ENCODE measurements around a stretch of chr7.

- PRO-cap: no peak
These were observed 31.1 kb downstream of the LAMB1 start for GRCh38 chr7:107971637-107972549.

- PRO-cap: no peak
These were observed 27.9 kb downstream of the LAMB1 start for GRCh38 chr7:107974724-107975729.

DNA sequence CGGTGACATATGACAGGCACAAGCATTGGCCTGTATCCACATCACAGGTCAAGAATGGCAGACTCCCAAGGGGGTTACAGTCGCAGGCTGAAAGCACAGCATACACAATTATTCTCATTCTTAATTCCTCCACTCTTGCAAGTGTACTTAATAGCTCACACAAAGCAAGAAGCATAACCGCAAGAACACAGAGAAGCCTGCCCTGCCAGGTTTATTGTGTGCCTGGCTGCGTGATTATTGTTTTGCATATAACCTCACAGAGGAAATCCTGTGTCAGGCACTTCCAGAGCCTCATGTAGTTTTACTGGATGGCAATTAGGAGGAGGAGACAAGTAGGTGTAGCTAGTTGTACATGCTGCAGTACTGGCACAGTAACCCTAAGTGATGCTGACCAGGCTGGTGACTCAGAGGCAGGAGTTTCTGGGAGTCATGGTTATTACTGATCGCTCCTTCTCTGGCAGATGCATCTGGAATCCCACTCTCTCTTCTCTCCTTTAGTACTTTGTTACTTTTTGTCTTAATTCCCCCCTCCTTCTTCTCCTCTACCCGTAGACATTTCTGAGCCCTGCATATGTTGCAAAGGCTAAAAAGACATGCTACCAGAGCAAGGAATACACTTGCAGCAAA is 34.8 kb downstream of the LAMB4 start:
- PRO-cap: no peak

- PRO-cap: no peak
These were observed 1.5 kb downstream of the NRCAM start for GRCh38 chr7:108454415-108455403.

DNA sequence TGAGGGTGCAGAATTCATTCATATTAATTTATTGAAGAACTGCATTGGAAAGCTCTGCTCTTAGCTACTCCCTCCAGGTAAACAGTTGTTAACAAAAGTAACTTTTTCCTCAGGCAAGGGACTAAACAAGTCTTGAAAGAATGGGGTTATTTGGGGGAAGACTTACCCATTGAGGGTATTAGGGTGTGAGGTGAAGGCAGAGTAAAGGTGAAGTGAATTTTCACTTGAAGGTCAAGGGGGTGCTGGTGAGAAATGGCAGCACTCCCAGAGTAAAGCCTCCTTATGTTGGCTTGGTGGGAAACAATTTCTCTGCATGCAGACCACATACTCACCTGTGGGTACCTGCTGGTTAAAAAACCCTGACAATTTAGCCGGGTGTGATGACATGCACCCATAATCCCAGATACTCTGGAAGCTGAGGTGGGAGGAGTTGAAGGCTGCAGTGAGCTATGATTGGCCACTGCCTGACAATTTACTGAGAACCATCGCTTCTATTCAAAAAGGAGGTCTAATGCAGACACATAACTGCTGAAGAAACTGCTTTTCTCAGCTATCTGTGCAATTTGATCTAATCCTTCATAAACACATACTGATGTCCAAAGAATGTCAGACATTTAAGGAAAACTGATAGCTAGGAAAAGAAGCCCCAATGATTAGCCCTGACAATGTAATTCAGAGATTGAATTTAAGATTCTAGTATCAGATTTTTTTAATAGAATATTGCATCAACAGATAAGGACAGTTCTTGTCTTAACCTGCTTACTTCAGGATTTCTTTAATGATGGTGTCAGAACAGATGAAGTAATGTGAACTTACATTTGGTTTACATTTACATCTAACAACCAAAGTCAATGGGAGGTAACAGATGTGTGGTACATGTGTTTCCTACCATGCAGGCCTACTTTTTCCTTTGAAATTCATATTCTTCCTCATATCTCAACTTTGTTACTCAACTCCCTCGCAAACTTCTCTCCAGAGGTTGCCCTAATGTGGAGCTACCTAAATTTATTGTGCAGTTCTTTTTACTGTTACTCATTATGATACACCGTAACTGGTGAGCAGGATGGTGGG is 5.7 kb downstream of the DNAJB9 start:
- PRO-cap: no peak

- PRO-cap: no peak
These were observed 427.7 kb upstream of the LRRN3 start for GRCh38 chr7:110663084-110663714.

- PRO-cap: no peak
These were observed 416.1 kb upstream of the LRRN3 start for GRCh38 chr7:110674787-110675260.

DNA sequence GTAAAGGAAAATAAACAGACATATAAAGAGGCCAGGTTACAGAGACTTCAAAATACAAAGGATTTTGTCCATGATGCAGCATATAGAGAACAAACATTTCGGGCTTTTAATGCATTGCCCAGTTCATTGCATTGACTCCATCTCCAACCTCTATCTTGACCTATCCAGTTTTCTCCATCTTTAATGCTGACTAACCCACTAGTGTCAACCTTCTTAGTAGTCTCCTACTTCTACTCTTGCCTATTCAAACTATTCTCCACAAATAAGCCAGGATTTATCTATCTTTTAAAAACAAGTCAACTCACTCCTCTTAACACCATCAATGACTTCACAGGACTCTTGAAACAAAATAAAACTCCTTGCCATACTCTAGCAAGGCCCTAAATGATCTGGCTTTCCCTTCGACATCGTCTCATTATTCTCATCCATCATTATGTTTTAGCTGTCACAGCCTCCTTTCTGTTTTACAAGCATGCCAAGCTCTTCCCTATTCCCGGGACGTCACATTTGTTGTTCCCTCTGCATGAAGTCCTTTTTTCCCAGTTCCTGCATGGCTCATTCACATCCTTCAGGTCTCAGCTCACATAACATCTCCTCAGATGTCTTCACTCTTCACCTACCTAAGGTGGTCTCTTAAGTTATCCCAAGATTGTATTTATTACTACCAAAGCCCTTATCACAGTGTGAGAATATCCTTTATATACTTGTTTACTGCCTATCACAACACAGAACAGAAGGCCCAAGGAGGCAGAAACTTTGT is 189.0 kb downstream of the LRRN3 start:
- PRO-cap: no peak

GRCh38 chr7:111873639-111873966 is 311.3 kb upstream of the IMMP2L start:
- PRO-cap: no peak

- PRO-cap: no peak
These were observed 46.9 kb downstream of the DOCK4 start for GRCh38 chr7:112159032-112160041.

DNA sequence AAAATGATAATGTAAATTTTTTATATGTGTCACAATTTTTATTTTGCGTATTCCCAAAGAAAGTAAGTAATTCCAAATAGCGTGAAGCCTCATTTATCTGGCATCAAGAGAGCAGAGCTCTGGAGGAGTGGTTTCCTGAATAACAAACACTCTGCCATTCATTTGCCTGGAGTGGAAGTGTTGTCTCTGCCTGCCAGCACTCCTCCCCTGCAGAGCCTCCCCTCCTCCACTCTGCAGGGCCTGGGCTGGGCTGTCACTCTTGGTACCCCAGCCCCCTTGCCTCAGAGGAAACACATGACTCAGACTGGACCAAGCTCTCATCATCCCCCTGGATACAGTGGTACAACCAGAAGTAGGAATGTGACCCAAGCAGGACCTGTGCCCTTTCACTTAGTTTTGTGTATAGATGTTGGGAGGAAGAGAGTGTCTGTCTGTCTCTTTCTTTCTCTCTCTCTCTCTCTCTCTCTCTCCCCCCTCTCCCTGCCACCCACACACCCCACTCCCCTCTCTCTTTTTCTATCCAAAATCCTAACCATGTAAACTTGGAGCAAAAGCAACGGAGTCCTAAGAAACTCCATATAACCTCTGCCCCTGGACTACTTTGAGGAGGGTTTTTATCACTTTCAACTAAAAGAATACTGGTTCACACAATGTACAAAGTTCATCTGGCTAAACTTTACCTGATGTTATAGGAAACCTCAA is 44.0 kb downstream of the DOCK4 start:
- PRO-cap: no peak

DNA sequence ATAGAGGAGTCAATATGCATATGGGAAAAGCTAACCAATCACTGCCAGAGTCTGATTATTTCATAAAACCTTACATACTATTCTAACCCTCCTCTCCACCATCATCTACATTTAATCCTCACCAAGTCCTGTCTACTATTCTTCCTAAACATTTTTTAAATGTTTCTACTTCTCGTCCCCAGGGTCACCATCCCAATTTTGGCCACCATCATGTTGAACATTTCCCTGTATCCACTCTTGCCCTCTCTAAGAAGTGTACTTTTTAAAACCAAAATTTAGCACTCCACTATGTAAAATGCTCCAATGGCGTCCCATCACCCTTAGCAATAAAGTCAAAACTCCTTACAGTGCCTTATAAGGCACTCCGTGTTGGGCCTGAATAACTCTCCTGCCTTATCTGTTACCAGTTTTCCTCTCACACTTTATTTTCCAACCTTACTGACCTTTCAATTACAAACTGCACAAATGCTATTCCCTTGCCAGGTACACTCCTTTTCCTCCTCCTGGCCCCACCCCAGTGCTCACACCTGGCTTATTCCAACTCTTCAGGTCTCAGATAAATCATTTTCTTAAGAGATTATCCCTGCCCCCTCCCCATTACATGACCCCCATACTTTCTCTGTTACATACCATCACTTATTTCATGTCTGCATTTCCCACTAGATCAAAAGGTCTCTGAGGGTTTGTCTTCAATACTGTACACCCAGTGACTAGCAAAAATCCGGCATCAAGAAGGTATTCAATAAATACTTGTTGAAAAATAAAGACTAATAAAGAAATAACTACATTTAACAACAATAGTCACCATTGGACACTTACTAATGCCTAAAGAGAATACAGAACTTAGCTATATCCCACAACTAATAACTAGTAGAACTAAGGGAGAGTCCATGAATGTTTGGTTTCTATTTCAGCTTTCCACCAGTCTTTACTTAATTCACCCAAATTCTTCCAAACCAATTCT is 1.3 kb downstream of the TMEM168 start:
- PRO-cap: no peak

DNA sequence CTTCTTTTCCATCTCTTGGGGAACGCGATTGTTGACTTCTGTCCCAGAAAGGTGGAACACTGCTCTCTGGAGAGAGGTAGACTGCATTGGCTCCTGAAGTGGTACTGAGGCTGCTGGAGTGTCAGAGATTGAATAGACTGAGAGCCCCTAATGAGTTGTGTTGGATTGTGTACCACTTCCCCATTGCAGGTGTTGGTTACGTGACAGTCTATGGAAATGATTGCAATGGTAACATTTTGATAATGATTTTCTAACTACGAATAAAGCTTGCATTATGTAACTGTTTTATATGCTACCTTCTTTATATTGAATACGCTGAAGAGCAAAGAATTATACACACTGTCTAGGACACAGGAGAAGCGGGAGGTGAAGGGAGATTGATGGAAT is 1.0 kb upstream of the BMT2 start:
- PRO-cap: no peak

DNA sequence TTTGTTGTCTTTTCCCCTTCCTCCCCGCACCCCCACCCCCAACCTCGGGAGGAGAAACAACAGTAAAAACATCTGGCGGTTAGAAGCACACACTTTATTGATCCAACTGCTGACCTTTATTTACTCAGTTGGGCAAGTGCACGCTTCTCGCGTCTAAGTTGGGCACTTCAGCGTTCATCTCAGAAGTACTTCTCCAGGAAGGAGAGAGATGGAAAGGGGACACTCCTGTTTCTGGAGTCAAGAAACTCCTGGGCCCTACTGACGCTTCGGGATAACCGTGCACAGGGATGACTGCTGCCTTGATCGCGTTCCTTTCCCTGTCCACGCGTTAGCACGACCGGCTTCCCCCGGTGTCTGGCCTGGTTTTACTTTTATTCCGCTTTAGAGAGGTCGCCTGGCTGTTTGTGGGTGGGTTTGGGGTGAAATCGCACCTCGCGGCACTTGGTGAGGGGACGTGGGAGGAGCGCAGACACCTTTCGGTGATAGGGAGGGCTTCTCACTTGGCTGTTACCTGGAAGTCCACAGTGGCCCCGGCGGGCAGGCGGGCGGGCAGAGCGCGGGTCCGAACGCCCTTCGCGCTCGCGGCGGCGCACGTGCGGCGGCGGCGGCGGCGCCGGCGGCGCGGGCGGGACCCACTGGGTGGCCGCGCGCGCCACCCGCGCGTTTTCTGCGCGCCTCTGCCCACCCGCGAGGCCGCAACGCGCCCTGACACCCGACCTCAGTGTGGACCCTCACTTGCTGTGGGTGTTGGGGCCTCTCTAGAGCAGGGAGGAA is 168.4 kb upstream of the PPP1R3A start:
- PRO-cap: unidirectional peak, plus-strand start at position 196 of the sequence; bidirectional peak, plus-strand start at position 536 of the sequence, minus-strand start at position 356 of the sequence

DNA sequence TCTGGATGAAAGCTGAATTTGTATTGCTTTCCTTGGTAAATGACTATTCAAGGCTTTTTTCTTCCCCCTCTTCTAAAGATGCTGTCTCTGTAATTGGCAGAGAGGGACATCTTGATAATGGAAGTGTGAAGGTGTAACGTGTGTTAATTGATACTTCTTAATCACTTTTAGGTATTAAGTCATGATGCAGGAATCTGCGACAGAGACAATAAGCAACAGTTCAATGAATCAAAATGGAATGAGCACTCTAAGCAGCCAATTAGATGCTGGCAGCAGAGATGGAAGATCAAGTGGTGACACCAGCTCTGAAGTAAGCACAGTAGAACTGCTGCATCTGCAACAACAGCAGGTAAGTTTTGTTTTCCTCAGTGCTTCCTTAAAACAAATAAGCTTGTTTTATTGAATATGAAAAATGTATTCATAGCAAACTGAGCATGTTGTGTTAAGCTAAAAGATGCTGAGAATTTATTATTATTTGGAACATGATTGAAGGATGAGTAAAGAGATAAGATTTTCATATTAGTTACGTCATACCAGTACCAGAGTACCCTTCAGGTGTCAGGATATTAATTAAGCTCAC is 11.8 kb downstream of the FOXP2 start:
- PRO-cap: no peak

- PRO-cap: no peak
These were observed 95.0 kb downstream of the FOXP2 start for GRCh38 chr7:114509591-114510083.

DNA sequence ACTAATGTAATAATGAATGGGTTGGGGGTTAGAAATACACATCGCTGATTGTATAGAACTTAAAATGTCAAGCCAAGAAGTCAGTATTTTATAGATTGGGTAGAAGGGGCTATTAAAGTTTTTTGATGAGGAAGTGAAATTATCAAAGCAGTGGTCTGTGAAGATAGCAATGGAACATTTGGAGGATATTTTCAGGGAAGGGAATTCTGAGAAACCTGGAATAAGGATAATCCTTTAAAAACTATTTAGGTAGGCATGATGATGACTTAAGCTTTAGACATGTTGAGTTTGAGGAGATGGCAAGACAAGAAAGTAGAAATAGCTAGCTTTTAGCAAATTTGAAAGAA is 126.2 kb downstream of the FOXP2 start:
- PRO-cap: no peak

DNA sequence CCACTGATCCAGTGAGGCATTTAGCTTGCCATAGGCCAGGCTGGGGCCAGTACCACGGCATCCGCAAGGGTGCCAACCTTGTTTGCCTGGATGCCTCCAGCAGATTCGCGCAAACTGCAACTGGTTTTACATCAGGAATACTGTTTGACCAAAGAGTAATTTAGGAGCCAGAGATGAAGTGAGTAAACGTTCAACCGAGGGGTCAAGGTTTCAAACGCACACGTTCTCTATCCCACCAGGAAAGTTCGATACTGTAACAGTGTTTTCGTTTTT is 271 bp upstream of the MDFIC start:
- PRO-cap: no peak

GRCh38 chr7:114922433-114923124 is 685 bp downstream of the MDFIC start:
- PRO-cap: bidirectional peak, plus-strand start at chr7:114922459, minus-strand start at chr7:114922470; bidirectional peak, plus-strand start at chr7:114922925, minus-strand start at chr7:114922806

GRCh38 chr7:114961232-114961929 is 39.5 kb downstream of the MDFIC start:
- PRO-cap: no peak